Mesangial cell (primary cell): ENCODE measurements around a stretch of chr12.

DNA sequence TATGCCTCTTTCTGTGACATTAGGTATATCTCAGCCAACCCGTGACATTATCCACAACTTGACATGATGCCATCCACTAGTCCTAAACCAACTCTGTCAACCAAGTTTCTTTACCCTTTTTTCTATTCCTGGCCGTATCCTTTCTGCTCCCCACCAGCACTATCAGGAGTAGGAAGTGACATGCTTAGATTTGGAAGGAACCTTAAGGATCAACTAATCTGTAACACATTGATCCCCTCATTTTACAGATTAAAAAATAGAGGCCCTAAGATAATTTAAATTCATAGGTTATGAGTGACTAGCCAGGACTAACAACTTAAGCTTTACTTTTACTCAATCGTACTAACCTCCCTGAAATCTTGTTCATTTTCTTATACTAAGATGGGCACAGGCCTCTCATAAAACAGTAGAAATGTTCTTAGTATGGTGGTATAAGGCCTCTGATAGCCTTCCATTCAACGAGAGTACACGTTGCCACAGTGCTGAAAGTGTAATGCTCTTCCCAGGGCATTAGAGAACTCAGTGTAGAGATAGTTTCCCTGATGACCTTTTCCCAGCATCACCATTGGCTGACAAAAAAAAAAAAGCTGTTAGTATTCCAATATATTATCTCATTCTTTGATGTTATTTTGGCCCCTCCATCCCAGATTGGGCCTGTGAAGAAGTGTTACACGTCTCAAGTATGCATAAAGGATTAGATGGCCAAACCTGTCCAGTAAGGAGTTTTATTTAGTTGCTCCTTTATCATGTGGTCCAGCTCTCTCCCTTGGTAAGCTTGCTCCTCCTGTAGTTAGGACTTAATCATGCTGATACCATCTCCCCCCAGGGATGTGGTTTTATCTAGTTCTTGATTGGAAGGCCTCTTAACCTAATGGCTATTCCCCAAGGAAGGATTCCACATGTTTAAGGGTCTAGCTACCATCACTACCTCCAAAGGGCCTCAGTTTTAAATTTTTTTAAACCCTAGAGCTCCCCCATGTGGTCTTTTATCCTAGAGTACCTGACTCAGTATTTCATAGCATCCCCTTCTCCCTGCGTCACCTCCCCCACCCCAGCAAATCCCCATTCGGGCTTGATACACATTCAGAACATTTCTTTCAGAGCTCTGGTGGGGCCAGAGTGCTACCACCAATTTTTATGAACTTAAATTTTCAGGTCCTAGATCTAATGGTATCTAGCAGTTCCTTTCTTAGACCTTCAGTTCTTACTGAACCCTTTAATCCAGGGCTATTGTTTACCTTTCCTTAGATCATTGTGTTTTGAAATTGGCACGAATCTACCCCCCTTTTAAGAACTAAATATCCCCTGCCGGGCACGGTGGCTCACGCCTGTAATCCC lies 22.7 kb downstream of the MAP3K12 start:
- RAMPAGE, long total RNA = no peak

- RAMPAGE, long total RNA = no peak
These were observed 12.5 kb downstream of the MAP3K12 start for GRCh38 chr12:53486396-53487598.

DNA sequence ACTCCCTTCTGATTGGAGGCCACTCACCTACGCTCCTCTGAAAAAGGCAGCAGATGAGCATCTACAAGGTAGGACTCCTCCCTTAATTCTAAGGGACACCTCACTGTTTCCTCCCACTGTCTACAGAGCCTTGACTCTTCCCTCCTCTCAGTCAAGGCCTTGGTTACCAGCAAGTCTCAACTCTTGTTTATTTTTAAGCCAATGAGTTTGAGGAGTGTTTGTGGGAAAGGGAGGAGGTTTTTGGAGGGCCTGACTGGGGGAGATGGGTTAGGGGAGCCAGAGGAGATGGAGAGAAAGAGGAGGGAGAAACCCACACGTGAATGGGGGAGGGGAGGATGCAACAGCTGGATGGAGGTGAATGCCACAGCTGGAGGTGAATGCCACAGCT lies 841 bp downstream of the MAP3K12 start:
- RAMPAGE, long total RNA = no peak

GRCh38 chr12:53513621-53514075 lies 6.4 kb upstream of the NPFF start:
- RAMPAGE, long total RNA = no peak

GRCh38 chr12:53561325-53562233 lies 54.3 kb upstream of the NPFF start:
- RAMPAGE, long total RNA = no peak

- RAMPAGE, long total RNA = no peak
These were observed 50.5 kb downstream of the ATF7 start for GRCh38 chr12:53575460-53576309.

DNA sequence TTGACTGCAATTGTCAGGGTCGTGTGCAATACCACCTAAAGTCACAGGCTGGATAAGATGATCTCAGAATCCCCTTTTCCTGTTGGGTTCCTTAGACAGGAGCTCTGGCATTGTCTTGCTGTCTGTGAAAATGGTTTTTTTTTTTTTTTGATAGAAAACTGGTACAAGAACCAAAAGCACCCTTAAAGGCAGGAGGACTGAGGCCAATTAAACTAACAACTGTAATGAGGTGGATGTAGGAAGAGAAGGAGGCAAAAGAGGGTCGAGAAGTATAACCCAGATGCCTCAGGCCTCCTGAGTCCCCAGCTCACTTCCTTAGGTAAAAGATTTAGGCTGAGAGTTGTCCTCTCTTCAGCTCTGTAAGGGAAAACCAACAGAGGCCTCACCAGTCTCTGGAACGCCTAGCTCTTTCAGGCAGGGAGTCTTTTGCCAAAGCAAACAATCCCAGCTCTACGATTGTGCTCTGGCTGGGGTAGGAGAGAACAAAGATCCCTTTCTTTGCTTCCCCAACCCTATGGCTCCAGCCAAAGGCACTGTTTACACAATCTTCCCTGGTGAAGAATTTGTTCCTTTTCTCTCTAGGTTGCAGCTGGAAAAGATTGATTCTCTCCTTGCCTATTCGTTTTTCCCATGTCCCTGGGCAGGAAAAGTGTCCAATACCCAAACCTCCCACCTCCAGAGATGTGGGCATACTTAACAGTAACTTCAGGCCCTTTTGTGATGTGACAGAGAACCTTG lies 17.0 kb downstream of the ATP5MC2 start:
- RAMPAGE, long total RNA = no peak

DNA sequence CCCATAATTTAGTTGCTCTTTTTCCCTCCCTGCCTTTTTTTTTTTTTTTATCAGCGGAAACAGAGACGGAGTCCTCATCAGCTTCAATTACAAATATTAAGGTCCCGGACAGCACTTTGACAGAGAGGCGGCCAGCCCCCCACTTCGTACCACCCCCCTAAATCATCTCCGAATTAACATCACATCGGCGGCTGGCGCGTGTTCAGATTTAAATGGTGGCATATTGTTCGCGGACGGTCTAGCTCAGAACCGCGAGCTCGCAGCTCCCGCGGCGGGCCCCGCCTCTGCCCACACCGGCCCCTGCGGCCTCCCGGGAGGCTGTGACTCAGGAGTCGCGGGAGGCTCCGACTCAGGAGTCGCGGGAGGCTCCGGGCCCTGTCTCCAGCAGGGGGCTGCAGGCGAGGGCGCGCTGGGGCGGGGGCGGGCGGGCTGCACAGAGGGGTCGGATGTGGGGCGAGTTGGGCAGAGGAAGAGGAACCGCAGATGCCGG lies 19.4 kb upstream of the ATP5MC2 start:
- RAMPAGE, long total RNA = no peak

- RAMPAGE, long total RNA = no peak
These were observed 15.0 kb downstream of the CALCOCO1 start for GRCh38 chr12:53712092-53712776.

DNA sequence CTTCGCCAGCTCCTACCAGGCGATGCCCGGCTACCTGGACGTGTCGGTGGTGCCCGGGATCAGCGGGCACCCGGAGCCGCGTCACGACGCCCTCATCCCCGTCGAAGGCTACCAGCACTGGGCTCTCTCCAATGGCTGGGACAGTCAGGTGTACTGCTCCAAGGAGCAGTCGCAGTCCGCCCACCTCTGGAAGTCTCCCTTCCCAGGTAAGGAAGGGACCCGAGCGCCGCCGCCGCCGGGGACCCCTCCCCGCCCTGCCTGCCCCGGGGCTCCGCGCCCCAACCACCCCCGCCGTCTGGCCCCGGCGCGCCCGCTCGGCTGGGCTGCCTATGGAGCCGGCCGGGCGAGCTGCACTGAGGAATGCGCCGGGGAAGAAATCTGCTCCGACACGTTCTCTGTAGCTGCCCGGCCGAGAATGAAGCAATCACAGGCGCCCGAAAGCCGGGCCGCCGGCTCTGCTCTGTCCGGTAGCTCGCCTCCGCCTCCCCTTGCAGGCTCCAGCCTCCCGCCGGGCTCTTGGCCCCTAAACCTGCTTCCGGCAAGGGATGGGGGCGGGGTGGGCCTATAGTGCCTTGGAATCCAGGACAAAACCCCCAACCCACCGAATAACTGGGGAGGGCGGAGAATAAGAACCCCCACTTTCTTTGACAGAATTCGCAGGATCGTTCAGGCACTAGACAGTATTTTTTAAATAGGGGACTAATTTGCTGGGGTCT lies 964 bp downstream of the HOXC13 start:
- RAMPAGE, long total RNA = no peak

GRCh38 chr12:54005169-54005897 lies 3.5 kb upstream of the HOXC8 start:
- RAMPAGE, long total RNA = no peak

DNA sequence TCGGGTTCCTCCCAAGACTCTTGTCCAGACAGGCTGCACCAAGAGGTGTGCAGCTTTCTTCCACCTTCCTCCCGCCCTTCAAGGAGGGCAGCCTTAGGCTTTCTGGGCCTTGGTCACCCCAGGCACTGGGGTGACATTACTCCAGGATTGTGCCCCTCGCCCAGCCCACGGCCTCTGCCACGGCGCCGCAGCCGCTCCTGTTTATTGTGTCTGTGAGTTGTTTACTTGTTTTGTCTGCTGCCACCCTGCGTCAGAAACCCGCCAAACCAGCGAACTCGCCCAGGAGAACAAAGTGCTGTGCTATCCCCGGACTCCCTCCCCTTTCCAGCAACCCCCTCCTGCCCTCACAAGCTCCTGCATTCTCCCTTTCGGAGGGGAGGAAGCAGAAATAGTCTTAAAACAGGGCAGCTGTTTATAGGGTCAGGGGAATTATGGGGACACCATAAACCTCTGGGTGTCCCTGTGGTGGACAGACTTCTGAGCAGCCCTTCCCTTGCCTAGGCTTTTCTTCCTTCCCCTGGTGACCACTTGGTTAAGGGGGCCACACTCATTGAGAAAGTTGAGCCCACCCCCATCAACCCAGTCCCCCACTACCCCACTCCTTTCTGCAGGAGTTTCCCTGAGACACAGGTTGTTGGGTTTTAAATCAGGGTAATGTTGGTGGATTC lies 6.5 kb upstream of the HOXC6 start:
- RAMPAGE, long total RNA = no peak

DNA sequence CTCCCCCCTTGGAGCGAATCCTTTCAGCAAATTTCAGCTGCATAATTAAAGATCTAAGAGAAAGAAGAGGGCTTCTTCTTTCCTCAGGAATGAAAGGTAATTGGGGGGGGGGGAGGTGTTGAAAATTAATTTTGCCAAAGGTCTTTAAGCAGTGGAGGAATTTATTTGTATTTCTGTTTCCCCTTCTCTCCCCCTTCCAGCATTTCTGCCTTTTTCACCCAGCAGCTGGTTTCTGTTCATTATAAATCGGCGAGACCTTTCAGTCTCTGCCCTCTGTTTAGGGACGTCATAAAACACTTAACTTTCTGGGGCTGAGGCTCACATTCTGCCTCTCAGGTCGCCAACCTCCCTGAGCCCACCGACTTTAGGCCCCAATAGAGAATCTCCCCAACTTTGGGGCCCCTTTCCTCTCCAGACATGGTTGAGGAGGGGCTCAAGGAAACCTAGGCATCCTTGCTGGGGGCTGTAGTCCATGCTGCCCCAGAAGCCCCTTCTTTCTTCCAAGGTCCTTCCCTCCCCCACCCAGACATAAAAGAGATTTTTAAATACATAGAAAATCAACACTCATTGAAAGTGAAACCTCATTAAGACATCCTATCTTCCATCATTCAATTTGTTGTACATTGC lies 2.7 kb upstream of the HOXC6 start:
- RAMPAGE, long total RNA = no peak

- RAMPAGE, long total RNA = no peak
These were observed 2.2 kb upstream of the HOXC6 start for GRCh38 chr12:54026053-54026423.

DNA sequence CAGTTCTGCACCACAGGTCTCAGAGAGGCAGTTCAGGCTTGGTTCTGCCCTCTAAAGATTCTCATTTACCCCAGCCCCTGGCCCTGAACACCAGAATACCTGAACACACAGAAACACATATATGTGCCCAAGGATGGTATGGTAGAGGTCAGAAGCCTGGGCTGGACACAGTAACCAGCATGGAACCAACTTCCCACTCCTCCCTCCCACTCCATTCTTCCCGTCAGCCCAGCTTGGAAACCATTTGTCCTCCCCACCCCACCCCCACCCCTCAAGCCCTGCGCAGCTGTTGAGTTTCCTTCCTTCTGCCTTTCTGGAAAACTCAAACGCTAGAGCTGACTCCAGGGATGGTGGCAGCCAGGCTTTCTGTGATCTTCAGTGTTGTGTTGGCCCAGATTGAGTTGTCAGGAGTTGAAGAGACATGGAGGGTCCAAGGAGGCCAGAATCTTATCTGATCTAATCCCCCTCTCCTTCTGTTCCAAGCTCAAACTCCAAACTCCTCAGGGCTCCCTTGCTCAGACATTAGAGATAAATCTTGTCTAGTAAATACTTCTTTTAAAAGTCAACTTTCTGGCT lies 10.2 kb upstream of the HOXC4 start:
- RAMPAGE, long total RNA = no peak

- RAMPAGE, long total RNA = no peak
These were observed 24.3 kb downstream of the HOXC4 start for GRCh38 chr12:54077790-54078519.

GRCh38 chr12:54090354-54090677 lies 36.7 kb downstream of the HOXC4 start:
- RAMPAGE, long total RNA = no peak

GRCh38 chr12:54146944-54147433 lies 41.8 kb downstream of the SMUG1 start:
- RAMPAGE, long total RNA = no peak

DNA sequence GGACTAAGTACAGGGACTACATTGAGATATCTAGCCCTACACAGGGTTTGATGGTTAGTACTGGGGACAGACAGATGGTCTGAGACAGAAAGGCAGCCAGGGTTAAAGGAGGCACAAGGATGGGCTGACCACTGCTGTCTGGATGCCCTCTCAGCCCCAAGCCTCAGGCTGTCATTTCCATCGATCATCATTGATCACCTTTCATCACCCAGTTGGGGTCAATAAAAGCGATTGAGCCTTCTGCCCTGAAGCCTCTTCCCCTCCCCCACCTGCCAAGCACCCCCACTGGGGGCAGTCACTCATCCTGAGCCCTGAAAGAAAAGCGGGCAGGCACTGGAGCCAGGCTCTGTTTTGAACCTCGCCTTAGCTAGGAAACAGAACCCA lies 5.9 kb downstream of the SMUG1 start:
- RAMPAGE, long total RNA = no peak

- RAMPAGE, long total RNA = no peak
These were observed 28.2 kb upstream of the SMUG1 start for GRCh38 chr12:54216942-54217367.